ENCODE measurements around a stretch of chr14.

DNA sequence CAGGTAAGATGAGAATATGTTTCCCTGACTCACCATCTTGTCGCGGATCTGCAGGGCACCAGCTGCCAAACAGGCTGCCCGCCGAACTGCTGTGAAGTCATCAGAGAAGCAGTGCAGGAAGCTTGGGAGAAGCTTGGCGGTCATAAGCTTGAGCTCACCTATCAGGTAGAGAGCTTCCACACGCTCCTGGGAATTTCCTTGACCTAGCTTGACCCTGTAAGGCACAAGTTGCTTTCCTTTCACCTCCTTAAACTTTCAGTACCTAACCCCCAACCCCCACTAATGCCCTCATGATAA lies 9.7 kb downstream of the RIOX1 start:
- PRO-cap, 7 experiments, result no peak in any of the 7 experiments
- RAMPAGE, long total RNA, 2 experiments, result no peak in any of the 2 experiments

DNA sequence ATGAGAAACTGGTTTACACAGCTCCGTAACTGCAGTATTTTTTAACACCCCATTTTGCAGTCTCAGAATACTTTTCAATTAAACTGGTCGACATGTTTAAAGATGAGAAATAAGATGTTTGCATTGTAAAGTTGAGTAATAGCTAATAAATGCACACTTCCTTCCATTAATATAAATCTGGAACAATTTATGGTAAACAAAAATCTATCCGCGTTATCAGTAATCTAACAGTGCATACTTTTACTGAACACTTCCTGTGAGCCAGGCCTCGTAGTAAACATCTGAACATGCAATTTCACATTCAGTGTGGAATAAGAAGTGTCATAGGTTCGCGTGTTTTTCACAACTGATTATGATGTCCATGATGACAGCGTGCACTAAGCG lies 2.3 kb downstream of the PNMA1 start:
- PRO-cap, 7 experiments, result no peak in any of the 7 experiments
- RAMPAGE, long total RNA, 2 experiments, result no peak in any of the 2 experiments

DNA sequence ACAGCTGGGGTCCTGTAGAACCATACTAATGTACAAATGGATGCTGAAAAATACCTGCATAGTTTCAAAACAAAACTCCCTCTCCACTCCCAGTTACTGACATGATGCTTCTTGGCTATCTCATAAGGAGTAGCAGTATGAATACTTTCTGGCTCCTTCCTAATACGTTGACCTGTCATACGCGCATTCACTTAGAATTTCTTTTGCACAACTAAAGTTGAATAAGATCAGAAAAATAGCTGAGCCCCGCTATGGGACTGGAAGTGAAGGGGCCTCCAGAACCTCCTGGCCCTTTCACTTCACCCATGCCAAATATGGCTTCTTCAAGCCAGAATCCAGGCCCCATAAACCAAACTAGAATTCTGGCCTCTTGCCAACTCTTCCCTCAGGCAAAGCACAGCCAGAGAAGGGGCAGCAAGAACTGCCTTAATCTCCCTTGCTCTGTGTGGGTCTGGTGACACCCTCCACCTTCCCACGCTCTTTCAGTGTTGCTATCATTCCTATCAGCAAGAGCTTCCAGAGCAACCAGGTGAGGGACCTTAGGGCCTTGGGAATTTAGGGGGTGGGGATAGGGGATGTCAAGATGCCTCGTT lies 3.0 kb upstream of the PNMA1 start:
- PRO-cap, 7 experiments, result peak in 1 of 7 experiments; most common plus-strand start position 397 of the sequence (in 1)
- RAMPAGE, long total RNA, 2 experiments, result no peak in any of the 2 experiments

GRCh38 chr14:73730929-73731287 lies 16.7 kb upstream of the PNMA1 start:
- PRO-cap, 7 experiments, result no peak in any of the 7 experiments
- RAMPAGE, long total RNA, 2 experiments, result no peak in any of the 2 experiments

DNA sequence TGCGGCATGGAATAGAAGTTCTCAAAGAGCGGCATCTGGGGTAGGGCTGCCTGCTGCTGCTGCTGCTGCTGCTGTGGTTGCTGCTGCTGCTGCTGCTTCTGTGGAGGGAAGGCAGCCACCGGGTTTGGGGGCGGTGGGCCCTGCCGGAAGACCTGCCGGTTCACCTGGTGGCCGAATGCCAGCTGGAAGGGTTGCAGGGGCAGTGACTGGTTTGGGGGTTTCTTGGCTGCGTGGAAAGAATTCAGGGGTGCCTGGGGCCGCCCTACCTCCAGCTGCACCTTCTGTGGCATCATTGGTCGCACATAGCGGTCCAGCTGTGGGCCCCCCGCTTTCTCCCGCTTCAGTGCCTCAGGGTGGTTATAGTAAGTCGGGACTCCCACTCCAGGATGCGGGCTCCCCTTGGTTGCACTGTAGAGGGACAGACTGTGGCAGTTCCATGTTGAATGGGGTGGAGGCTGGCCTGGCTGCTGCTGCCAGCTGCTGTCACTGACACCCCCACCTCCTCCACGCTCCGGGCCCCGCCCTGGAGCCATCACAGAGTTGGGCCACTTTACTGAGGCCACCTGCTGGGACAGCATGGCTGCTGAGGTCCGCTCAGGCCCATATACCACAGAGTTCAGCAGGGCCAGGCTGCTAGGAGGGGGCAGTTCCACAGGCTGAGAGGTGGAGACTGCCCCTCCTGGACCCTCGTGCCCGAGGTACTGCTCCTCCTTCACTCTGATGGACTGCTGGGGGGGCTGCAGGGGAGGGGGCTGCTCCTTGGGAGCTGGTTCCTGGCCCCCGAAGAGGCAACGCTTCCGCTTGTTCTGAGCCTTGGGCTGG lies 20.7 kb downstream of the MIDEAS start:
- PRO-cap, 7 experiments, result no peak in any of the 7 experiments
- RAMPAGE, long total RNA, 2 experiments, result no peak in any of the 2 experiments

DNA sequence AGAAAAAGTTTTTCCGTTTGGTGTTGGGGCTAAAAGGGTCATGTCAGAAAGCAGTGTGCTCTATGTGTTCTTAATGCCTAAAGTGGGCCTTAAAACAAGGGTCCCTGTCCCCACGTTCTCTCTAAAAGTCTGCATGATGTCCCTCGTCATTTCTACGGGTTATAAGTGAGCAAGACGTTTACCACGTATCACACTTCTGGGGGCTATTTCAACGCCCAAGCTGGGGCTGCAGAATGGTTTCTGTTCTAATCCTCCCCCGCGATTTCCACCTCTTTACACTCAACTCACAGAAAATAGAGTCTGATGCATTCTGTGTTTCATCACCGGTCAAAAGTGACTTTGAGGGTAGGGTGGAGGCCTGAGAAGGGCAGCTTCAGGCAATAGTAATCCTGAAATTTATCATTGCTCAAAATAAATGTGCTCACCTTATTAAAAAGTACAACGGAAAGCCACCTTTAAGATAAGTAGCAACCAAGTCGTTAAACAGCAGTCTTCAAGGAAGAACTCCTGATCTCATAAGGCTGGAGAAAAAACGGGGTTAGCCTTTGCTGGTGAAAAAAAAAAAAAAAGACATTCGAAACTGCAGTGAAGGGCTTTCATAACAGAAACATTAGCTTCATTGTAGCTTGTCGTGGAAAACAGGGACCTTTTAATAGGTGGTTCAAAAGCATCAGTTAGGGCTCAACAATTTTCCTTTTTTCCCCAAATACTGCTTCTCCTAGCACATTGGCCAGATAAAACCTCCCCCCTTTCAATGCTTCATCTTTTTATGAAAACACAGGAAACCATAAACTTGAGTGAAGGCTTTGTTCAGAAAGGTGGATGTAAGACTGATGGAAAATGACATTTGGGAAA lies 27.7 kb upstream of the MIDEAS start:
- PRO-cap, 7 experiments, result peak in 6 of 7 experiments; most common plus-strand start position 613 of the sequence (in 2); most common minus-strand start position 517 of the sequence (in 6)
- RAMPAGE, long total RNA, 2 experiments, result no peak in any of the 2 experiments

- PRO-cap, 7 experiments, result no peak in any of the 7 experiments
- RAMPAGE, long total RNA, 2 experiments, result no peak in any of the 2 experiments
These were observed 14.9 kb upstream of the PTGR2 start for GRCh38 chr14:73836560-73837333.

- PRO-cap, 7 experiments, result peak in 3 of 7 experiments; most common plus-strand start chr14:73887194 (in 1); most common minus-strand start chr14:73887312 (in 1)
- RAMPAGE, long total RNA, 2 experiments, result no peak in any of the 2 experiments
These were observed 457 bp downstream of the ZNF410 start for GRCh38 chr14:73887104-73887527.

DNA sequence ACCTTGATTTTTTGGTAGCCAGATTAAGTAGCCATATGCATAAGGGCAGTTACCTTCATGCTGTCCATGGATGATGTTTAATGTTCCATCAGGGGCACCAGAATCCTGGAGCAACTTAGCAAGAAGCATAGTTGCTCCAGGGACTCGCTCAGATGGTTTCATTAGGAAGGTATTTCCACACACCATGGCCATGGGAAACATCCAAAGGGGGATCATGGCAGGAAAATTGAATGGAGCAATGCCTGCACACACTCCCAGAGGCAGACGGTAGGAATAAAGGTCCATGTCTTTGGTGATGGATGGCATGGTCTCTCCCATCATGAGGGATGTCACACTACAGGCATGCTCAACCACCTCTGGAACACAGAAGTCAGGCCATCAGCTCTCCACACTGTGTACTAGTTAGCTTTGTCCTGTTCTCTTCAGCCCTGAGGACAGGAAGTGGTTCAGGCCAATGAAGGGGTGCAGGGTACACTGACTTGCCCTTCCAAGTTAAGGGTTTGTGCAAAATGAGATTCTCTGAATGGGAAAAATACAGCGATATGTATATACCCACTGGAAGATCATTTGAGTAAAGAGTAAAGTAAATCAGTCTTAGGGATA lies 13.0 kb downstream of the ALDH6A1 start:
- PRO-cap, 7 experiments, result no peak in any of the 7 experiments
- RAMPAGE, long total RNA, 2 experiments, result no peak in any of the 2 experiments

DNA sequence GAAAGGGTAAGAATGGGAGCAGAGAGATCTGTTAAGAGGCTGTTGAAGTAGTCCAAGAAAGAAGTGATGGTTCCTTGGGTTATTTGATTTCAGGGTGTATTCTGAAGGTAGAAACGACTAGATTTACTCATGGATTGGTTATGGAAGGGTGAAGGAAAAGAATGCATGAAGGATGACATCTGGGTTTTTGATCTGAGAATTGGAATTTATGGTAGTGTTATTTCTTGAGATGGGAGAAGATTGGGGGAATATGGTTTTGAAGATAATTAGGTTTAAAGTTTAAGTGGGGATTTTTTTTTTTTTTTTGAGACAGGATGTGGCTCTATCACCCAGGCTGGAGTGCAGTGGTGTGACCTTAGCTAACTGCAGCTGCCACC lies 4.3 kb downstream of the LIN52 start:
- PRO-cap, 7 experiments, result no peak in any of the 7 experiments
- RAMPAGE, long total RNA, 2 experiments, result no peak in any of the 2 experiments

DNA sequence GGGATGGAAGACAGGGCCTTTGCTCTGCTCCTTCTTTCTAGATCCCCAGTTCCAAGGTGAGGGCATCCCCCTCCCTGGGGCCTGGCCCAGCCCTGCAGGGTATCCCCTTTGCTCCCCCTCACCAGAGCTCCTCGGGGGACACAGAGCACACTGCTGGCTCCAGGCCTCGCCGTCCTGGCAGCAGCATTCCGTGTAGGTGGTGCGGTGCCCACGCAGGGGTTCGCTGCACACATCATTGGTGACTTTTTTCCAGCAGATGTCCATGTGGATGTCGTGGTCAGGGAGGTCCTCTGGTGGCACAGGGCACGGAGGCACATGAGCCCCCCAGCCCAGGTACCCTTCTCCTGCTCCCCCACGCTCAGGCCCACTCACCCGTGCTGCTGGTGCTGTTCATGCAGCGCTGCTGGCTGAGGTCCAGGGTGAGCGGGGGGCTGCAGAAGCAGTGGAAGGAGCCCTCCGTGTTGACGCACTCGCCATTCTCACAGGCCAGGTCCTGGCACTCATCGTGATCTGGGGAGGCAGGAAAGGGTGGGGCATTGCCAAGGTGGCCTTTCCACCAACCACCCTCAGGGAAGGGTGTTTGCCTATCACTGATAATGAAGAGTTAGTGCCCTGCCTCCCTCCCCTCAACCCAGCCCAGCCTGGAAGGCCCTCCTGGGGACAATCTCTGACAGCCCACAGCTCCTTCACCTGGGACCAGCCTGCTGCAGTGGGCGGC lies 9.7 kb downstream of the ISCA2 start:
- PRO-cap, 7 experiments, result no peak in any of the 7 experiments
- RAMPAGE, long total RNA, 2 experiments, result no peak in any of the 2 experiments

- PRO-cap, 7 experiments, result peak in 5 of 7 experiments; most common plus-strand start chr14:74597095 (in 3); most common minus-strand start chr14:74596808 (in 3)
- RAMPAGE, long total RNA, 2 experiments, result no peak in any of the 2 experiments
These were observed 15.4 kb downstream of the LTBP2 start for GRCh38 chr14:74596532-74597193.

DNA sequence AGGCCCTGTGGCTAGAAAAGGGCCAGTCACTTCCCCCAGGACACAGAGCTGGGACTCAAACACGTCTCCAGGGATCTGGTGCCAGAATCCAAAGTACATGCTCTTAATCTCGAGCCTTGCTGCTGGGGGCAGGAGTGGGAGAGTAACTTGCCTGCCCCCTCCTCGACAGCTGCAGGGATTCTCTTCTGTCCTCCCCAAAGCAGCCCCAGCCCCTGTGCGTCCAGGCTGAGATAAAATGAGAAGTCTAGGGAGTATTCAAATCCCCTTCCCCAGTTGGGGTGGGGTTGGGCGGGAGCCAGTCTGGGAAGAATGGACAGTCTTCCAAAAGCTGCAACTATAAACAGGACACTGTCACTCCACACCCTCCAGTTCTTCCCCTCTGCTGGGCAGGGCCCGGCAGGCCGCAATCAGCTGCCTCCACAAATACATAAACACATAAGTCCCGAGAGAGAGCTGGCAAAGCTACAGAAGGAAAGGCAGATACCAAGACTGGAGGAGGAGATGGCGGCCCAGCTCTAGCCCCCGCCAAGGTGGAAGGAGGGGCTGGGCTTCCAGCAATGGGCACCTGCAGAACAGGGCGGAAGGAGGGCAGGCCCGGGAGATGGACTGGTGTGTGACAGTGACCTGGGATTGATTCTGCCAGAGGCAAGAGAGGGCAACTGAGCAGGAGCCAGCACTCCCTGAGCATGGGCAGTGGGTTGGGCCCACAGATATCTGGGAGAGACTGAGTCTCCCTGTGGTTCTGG lies 12.7 kb downstream of the LTBP2 start:
- PRO-cap, 7 experiments, result peak in 6 of 7 experiments; most common plus-strand start position 459 of the sequence (in 5); most common minus-strand start position 409 of the sequence (in 5)
- RAMPAGE, long total RNA, 2 experiments, result no peak in any of the 2 experiments

GRCh38 chr14:74617356-74617738 lies 5.3 kb upstream of the LTBP2 start:
- PRO-cap, 7 experiments, result no peak in any of the 7 experiments
- RAMPAGE, long total RNA, 2 experiments, result no peak in any of the 2 experiments

DNA sequence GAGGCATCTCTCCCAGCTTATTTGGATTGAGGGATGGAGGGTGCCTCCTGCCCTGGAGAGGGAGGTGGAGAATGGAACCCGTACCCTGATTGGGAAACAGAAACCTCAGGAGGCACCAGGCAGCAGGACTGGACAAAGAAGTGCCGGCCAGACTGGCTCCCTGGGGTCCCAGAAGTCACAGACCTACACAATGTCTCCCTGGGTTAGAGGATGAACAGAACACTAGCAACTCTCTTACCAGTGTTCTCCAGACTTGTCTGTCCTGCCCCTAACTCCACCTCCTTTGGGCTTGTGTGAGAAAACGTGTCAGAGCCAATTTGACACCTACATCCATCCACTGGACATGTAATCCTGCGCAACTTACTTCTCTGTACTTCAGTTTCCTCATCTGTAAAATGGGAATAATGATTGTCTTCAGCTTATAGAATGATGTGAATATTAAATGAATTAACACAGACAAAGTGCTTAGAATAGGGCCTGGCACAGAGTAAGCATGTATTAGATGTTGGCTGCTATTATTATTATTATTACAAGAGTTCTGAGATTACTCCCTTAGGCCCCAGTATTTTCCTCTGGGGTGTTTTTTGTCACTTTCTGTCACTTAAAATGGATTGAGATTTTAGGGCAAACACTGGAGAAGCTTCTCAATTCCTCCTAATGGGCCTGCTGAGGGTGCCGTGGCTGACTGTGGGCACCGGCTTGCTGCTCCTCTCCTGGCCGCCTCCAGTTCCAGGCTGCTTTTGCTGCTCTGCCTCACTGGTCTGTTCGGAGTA lies 40.9 kb upstream of the LTBP2 start:
- PRO-cap, 7 experiments, result no peak in any of the 7 experiments
- RAMPAGE, long total RNA, 2 experiments, result no peak in any of the 2 experiments

DNA sequence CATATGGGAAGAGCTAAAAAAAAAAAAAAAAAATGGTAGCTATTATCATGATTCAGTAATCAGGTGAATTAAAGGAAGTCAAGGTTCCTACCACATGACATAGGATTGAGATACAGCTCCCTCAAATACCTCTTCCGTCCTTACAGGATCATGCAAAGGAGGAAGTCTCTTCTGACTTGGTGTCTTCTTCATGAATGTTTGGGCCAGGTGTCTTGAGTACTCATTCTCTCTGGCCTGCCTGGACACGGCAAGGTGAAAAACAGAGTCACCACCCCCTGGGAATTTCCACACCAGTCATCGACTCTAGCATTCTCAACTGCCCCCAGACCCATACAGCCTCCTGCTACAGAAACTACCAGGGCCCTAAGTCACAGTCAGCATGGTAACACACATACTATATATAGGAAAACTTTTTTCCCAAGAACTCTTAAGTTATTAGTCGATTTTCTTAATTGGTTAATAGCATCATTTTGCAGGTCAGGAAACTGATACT lies 44.9 kb upstream of the LTBP2 start:
- PRO-cap, 7 experiments, result no peak in any of the 7 experiments
- RAMPAGE, long total RNA, 2 experiments, result no peak in any of the 2 experiments

DNA sequence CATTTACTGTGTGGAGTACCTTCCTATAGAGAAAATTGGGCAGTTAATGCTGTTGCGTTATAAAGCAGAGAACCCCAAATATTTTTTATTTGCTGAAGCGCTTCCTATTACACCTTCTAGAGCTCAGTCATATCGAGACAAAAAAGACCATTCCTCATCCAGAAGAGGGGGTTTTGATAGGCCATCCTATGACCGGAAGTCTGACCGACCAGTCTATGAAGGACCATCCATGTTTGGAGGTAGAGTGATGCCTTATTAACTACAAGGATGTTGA lies 48.3 kb downstream of the YLPM1 start:
- PRO-cap, 7 experiments, result no peak in any of the 7 experiments
- RAMPAGE, long total RNA, 2 experiments, result no peak in any of the 2 experiments

DNA sequence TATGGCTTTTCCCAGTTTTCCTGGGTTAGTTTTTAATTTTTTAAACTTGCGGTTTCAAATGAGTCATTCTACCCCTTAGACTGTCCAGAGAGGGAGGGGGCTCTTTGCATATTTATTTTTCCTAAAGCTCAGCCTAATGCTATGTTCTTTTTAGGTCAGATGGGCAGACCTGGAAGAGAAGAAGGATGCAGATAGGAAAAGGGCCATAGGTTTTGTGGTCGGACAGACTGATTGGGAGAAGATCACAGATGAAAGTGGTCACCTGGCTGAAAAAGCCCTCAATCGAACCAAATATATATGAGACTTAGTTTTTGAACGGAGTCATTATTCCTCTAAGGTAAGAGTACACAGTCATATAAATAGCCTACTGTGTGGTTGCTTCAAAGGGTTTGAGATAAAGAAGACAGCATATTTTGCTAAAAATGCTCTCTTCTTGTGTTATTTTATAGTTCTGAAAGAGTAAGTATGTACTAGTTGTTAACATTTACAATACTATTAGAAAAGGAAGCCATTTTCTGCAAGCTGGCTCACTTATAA lies 40.8 kb downstream of the PROX2 start:
- PRO-cap, 7 experiments, result no peak in any of the 7 experiments
- RAMPAGE, long total RNA, 2 experiments, result no peak in any of the 2 experiments

- PRO-cap, 7 experiments, result no peak in any of the 7 experiments
- RAMPAGE, long total RNA, 2 experiments, result no peak in any of the 2 experiments
These were observed 15.9 kb downstream of the RPS6KL1 start for GRCh38 chr14:74907106-74907562.

DNA sequence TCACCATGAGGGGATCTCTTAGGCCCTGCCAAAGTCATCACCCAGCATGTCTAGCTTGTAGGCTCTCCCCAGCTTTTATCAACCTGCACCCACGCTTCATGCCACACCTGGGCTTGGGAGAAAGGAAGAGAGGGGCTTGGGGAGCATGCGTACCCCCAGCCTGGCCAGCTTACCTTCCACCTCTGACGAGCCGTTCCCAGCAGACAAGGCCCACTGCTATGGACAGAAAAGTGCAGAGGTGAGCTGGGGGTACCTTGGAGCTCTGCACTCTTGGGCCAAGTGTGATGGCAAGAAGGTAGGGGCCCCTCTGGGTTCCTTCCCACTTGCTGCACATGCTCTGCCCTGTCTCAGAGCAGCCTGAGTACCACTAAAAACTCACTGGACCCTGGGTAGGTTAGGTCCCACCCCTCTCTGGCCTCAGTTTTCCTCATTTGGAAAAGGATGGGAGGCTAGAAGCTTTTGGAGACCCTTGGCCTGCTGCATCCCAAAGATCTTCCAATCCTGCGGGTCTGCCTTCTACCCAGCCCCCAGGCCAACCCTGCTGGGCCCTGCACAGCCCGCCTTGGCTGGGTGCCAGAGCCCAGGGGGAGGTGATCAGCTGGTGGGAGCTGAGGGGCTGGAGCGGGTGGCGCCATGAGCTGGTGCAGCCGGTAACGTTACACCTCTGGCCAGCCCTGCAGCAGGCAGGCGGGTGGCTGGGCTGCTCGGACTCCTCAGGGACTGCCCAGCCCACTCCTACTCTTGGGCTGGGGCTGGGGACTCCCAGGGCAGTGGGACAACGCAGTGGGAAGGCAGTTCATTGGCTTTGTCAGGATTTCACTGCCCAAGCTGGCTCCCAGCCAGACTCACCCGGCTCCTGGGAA lies 1.4 kb downstream of the PGF start:
- PRO-cap, 7 experiments, result no peak in any of the 7 experiments
- RAMPAGE, long total RNA, 2 experiments, result no peak in any of the 2 experiments

All from ovary (tissue), 7 donors.